ENCODE measurements around a stretch of chr14.

- RRBS, result no CpG with 5 or more reads among the region's 8 CpGs
Observed at GRCh38 chr14:29663406-29664039, 264.1 kb downstream of the PRKD1 start.

DNA sequence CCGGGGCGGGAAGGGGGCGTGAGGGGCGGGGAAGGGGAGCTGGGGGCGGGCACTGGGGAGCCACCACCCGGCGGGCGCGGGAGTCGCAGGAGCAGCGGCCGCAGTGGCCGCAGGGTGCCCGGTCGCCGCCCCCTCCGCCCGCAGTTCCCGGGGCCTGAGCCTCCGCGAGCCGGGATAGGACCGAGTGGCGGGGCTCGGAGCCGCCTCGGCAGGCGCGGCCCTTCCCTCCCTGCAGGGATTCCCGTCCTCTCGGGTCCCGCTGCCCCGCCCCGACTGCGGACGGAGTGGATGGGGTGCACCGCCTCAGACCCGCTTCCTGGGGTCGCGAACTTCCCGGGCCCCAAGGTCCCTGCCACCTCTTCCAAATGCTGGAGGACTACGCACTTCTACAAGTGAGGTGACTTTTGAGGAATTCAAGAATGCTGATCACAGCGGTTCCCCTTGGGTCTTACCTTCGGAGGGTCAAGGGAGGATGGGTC lies 271 bp upstream of the PRKD1 start:
- RRBS, result 2% methylated on average over 14 of the region's 44 CpGs

DNA sequence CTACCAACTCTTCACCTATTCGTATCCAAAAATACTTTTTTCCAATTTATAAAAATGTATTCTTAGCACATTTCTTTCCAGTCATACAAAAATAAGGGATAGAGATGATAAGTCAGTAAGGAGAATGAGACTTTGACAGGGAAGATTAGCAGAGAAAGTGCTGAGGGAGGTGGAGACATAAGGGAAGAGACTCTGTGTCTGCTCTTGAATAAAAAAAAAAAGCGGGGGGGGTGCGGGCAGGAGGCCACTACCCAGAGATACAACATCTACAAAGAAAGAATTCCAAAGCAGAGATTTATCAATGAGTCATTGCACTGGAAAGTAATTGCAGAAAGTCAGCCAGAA lies 267.0 kb upstream of the PRKD1 start:
- RRBS, result no CpG with 5 or more reads among the region's 3 CpGs

DNA sequence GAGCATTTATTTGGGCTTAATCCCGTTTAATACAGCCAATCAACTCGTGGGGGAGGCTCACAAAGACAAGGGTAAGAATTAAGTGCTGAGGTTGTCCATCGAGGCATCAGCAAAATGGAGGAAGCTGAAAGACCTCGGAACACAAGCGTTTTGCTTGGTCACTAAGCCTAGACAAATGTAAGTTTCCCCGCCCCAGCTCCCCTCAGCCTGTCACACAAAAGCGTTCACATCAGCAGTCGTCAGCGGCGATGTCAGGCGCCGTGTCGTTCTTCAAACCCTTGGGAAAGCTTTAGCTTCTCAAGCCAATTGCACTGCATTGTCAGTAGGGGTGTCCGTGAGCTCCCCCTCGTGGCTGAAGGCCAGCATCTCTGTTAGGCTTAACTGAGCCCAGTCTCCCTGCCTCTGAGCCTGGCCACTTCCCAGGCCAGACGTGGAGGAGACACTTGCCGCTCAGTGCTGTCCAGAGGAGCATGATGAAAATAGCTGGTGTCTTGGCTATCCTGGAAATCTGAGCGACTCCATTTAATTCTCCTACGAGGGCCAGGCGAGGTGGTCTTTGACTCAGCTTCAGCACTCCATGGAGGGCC lies 288.3 kb upstream of the G2E3 start:
- RRBS, result no CpG with 5 or more reads among the region's 20 CpGs

DNA sequence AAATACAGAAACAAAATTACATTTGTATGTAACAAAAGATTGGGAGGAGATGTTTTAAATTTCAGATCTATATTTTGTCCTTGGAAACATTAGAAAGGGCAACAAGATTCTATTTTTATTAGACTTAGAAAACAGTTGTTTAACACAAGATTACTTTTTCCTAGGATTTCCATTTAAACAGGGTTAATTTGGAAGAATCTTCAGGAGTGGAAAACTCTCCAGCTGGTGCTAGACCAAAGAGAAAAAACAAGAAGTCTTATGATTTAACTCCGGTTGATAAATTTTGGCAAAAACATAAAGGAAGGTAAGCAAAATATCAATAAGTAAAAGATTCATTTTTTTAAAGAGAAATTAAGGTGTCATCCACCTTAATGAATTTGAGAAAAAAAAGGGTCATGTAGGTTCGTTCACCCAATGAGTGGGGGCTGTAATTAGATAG lies 48.0 kb downstream of the SCFD1 start:
- RRBS, result no CpG with 5 or more reads among the region's 2 CpGs

DNA sequence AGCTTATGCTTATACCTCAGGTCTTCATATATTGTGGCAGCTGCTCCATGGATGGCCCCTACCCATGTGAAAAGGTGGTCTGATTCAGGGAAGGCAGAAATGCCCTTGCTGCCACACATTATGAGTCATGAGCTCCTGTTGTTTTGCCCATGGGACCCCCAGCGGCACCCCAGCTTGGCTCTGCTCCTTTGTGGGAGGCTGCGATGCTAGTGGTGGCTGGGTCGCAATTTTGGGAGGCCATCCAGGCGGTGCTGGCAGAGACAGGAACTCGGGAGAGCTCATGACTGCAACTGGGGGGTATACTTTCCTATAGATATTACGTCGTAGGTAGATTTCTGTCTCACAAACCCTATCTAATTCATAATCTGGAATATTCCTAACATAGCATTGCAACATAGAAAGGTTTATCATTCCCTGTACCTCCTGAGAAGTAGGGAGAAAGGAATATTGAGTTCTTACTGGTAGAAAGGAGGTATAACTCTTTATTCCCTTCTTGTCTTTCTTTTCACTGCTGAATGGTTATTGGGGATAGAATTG lies 61.3 kb downstream of the SCFD1 start:
- RRBS, result no CpG with 5 or more reads among the region's 7 CpGs

DNA sequence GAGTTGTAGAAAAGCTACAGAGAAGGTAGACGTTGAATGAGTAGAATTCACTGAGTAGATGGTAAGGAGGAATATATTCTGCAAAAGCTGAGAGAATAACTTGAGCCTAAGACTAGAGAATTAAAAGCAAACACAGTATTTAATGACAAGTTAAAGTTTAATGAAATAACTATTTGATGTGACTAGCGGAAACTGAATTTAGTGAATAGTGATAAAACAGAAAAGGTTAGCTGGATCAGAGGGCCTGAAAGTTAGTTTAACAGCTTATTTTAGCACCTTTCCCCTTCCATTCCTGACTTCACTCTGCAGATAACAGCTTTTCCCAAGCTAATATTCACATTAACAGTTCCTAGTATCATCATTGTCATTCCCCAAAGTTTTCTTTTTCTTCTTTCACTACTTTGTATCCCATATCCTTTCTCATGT lies 70.4 kb downstream of the SCFD1 start:
- RRBS, result no CpG with 5 or more reads among the region's 2 CpGs

DNA sequence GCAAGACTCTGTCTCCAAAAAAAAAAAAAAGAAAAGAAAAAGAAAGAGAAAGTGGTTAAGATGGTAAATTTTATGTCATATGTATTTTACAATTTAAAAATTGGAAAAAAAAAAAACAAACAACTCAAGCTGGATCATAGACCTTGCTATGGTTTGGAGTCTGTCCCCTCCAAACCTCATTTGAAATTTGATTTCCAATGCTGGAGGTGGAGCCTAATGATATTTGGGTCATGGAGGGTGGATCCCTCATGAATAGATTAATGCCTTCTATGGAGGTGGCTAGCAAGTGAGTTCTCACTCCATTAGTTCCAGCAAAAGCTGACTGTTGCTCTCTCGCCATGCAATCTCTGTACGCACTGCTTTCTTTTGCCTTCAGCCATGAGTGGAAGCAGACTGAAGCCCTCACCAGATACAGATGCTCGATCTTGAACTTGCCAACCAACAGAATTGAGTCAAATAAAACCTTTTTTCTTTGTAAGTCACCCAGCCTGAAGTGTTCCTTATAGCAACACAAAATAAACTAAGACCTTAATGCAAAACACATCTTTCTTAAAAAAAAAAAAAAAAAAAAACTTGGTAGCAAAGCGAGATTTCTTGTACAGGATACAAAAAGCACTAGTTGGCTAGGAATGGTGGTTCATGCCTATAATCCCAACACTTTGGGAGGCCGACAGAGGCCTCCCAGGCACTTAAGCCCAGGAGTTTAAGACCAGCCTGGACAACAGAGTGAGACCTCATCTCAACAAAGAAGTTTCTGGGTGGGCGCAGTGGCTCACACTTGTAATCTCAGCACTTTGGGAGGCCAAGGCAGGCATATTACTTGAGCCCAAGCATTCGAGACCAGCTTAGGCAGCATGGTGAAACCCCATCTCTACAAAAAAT lies 22.0 kb upstream of the AP4S1 start:
- RRBS, result no CpG with 5 or more reads among the region's 7 CpGs

GRCh38 chr14:31121122-31121785 lies 86.3 kb downstream of the HECTD1 start:
- RRBS, result no CpG with 5 or more reads among the region's 8 CpGs

DNA sequence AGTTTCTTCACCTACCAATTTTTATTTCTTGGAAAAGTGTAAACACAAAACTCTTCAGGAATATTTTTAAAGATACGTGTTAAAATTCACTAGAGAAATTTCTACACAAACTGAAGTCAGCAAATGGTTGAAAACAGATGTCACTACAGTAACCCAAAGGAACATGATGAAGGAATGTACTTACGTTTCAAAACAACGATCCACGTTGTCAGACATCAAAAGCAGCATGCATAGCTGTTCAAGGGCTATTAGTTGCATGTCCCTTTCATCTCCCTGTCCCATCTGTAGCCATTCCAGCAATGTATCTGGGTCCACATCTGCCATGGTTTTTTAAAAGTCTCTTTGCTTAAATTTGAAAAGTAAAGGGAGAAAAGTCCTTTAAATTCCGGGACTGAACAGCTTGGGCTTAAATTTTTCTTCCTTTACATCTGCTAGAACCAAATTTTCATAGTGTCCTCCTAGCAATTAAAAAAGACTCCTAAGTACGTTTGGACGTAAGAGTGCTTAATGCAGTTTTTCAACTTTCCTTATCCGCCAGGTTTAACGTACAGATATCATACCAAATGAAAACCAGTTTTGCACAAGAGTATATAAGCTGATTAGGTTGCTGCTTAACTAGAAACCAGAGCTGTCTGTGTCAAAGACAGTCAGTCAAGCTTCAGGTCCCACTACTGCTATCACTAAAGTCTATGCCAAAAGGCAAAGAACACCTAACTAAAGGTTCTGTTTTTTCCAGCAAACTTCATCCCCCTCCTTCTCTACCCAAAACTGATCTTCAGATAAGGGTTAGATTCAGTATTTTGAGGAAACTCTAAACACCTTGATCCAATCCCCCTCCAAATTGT lies 1.8 kb downstream of the HECTD1 start:
- RRBS, result no CpG with 5 or more reads among the region's 9 CpGs

GRCh38 chr14:31261881-31262753 lies 54.5 kb upstream of the HECTD1 start:
- RRBS, result no CpG with 5 or more reads among the region's 6 CpGs

GRCh38 chr14:32110284-32111475 lies 33.6 kb downstream of the ARHGAP5 start:
- RRBS, result no CpG with 5 or more reads among the region's 5 CpGs

- RRBS, result no CpG with 5 or more reads among the region's 4 CpGs
Observed at GRCh38 chr14:32417721-32418428, 88.8 kb downstream of the AKAP6 start.

DNA sequence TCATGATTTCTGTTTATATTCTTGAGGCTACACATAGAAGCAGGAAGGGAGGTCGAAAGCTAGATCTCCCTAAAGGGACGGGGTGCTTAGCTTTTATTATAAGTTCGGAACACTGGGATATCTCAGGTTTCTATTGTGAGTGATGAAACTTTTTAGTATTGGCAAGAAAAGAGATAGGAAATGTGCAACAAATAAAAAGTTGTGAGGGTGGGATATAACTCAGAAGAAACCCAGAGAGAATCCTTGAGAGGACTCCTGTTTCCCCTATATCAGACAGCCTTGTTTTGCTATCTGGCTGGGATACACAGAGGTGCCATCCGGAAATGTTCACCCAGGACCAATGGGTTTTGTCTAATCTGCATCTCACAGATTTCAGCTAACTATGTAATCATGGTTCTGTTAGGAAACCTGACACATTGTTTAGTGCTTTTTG lies 245.0 kb downstream of the AKAP6 start:
- RRBS, result no CpG with 5 or more reads among the region's 4 CpGs

DNA sequence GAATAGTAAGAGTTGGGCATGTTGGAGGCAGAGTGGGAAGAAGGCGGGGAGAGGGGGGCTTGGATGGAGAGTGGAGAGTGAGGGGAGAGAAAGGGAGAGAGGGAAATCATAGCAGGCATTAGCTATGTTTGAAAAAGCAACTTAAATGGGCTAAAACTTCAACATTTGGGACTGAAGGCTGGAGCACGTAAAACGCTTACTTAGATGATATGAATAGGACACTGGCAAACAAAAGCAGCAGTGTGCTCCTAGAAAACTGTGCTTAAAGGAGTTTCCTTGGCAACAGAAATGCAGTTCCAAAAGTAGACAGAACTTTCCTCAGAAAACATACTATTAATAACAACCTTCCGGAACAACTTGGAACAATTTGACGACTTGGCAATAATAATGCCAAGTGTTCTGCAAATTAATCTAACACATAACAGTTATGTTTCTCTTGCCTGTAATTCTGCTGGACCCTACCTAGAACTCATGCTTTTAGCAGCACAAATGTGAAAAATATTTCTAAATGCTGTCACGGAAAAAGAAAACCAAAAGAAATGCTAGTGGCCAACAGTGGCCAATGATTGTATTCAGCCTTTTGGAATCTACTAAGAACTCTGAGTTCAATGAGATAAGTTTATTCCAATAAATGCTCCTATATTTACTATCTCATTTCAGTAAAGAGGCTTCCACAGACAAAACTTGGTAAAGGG lies 235.4 kb upstream of the NPAS3 start:
- RRBS, result no CpG with 5 or more reads among the region's 6 CpGs

GRCh38 chr14:32932692-32933768 lies 5.6 kb upstream of the NPAS3 start:
- RRBS, result 6% methylated on average over 5 of the region's 76 CpGs

DNA sequence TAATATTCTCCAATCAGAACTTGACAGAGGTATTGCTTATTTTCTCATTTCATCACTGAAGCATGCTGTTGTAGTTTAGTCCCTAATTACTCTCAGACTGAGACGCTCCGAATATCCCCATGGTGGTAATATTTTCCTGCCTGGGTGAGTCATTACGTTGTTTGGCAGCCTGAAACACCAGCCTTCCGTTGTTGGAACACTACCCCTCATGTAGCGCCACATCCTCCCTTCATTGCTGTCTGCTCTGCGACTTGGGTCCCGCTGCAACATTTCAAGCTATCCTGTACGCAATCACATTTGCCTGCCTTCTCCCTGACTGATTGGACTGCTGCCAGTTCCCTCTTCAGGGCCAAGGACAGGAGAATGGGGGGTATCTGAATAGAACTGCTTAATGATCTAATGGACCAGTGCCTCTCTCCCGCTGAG lies 369.1 kb downstream of the NPAS3 start:
- RRBS, result no CpG with 5 or more reads among the region's 9 CpGs

DNA sequence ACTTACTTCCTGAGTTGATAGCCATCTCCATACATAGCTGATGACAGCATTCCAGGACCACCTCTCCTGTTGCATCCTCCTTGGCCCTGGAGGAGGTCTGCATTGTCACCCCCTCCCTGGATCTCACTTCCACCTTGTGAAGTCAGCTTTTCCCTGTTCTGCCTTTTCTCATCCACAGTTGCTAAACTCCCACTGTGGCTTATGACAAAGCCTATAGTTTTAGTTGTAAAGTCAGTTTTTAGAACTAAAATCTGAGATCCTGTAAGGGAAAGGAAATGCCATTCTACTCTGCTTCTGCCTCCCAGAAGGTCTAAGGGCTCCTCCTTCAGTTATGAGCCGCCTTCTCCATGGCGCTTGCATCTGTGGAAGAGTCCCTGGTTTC lies 184.2 kb downstream of the EGLN3 start:
- RRBS, result no CpG with 5 or more reads among the region's 2 CpGs

DNA sequence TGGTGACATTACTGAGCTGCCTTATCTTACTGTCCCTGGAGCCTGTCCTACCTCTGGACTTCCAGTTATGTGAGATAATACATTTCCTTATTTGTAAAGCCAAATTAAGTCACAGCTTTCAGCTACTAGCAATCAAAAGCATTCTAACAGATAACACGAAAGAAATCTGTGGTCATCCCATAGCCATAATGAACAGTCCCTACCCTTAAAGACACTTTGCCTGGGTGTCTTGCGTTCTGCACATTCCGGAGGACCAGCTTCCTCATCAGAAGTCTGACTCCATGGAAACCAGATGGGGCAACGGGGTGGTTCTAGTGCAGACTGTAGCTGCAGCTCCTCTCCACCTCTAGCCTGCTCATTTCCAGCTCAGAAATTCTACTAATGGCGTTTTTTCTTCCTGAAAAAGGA lies 7.9 kb upstream of the EGLN3 start:
- RRBS, result no CpG with 5 or more reads among the region's 5 CpGs

DNA sequence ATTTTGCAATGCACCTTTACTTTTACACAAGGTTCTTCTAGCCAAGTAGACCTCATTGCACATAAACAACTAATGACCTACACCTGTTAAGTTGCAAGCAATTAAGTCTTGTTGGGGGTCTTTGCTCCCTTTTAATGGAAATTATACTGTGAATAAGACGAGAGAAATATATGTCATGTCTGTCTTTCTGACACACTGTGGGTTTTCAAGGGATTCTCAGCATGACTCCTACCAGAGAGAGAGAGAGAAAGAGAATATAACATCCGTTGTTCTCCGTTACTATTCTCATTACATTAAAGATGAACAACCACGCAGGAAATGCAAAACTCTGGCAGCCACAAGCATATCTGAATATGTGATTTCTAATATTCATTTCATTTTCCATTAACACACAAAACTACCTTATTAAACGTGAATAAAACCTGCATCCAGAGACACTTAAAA lies 67.2 kb upstream of the EGLN3 start:
- RRBS, result no CpG with 5 or more reads among the region's 5 CpGs